Tibial artery (tissue), 1 donor: Measurements from ENCODE around the gene SELENOS.

DNA sequence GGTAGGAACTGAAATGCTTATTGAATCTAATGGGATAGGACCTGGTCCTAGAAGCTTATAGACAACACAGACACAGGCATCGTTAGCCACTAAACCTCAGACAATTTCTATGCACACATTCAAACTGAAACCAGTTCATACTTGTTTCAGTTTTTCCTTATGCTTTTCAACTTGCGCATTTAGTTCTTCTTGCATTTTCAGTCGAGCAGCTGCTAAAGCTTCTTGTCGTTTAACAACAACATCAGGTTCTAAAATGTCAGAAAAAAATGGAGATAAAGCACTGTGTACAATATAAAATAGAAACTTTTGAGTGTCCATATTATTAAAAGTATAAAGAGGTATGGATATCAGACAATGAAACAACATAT is 2.2 kb downstream of the SELENOS start:
- PRO-cap: no peak

DNA sequence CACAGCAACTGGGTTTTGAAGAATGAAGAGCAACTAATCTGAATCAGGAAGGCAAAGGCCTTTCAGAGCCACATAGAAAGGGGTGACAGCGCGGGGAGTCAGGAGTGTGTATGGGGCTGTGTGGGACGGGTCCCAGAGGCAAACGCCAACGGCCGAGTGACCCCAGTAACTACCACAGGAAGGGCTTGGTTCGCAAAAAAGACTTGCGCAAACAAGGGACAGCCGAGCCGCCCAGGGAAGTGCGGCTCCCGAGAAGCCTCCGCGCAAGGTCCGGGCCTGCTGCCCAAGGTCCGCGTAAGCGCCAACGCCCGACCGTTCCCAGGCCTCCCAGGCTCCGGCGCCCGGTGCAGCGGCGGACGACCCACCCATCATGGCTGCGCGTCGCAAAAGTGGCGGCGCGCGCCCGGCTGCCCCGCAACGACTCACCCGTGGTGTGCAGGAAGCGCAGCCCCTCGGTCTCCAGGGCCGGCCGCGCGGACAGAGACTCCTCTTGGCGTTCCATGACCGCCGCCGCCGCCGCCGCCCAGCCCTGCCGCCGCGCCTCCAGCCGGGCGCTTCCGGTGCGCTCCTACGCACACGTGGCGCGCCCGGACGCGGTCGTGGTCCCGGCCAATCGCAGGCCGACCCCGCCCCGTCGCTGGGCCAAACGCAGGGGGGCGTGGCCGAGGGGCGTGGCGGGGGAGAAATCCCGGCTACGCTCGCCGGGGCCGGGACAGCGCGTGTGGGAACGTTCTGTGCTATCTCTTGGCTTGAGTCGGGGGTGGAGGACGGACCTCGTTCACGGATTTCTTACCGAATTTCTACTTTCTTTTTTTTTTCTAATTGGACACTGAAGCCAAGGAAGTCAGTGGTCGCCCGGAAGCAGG is at the start of gene SELENOS:
SELENOS (minus strand) TSS at position 570 of the 866 bp plus-strand sequence.
- PRO-cap: unidirectional peak, minus-strand start at position 271 of the sequence; bidirectional peak, plus-strand start at position 757 of the sequence, minus-strand start at position 531 of the sequence

- PRO-cap: no peak
These were observed 2.5 kb downstream of the PCSK6 start for GRCh38 chr15:101487076-101487393.

DNA sequence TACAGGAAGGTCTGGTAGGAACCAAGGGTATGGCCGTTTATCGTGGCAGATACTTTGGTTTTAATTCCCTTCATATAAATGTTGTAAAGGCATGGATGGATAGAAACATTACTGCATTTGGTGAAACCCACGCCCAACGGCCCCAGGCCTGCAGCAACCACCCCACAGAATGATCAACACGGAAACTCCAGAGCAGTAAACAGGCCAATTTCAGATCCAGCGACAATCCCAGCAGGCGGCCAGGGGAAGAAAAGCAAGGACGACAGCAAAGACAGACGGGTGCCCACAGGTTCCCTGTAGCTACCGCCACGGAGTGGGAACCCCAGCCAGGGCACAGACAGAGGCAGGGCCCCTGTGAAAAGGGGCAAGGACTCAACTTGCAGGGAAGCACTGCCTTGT is 32.6 kb upstream of the PCSK6 start:
- PRO-cap: no peak

DNA sequence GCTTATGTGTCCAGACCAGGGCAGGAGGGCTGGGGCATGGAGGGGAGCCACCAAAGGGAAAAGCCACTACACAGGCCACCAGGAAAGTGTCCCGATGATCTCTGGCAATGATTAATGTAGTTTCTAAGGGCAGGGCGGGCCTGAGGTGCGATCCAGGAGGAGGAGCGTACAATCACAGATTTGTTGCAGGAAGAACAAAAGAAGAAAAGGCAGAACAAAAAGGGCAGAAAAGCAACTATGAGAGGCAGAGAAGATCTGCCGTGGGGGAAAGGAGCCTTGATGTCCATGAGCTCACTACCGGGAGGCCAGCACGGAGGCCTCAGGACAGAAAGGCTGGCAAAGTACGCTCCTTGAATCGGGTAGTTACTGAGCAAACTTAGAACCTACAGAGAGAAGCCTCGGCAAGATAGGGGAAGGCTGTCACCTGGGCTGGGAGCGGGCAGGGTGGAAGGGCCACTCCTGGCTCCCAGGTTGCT is 79.5 kb upstream of the PCSK6 start:
- PRO-cap: no peak

DNA sequence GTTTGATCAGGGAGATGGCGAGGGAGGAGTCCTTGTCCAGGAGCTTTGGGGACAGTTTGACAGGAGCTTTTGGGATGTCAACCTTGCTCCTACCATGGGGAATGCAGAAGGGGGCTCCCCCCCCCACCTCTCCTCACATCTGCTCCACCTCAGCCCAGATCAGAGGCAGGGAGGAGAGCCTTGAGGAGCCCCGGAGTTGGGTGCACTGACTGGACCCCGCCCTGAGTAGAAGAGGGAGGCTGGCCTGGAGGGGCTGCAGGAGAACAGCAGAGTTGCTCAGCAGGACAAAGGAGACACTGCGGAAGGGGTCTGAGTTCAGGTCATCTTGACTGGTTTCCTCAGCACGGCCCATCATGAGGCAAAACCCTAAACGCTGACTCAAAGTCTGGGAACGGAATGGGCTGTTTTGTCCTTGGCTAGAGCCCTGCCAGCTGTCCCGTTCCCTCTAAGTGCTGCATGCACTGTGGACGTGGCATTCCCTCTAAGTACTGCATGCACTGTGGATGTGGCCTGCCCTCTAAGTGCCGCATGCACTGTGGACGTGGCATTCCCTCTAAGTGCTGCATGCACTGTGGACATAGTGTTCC is 36.9 kb downstream of the TM2D3 start:
- PRO-cap: no peak

DNA sequence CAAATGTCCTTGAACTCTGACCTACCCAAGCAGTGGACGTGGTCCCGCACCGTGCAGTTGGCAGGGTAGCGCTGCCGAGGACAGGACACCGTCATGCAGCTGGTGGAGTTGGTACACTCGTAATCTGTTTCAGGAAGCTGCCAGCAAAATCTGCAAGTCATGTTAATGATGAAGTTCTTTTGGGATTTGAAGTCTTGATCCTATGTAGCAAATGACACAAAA is 5.6 kb downstream of the TM2D3 start:
- PRO-cap: no peak

- PRO-cap: no peak
These were observed 27.2 kb downstream of the TARS3 start for GRCh38 chr15:101697011-101697598.

- PRO-cap: no peak
These were observed 21.3 kb upstream of the OR4F6 start for GRCh38 chr15:101782051-101782460.